HEK293 (cell line): Measurements from ENCODE around the genes TMEM131L and RBM46.

DNA sequence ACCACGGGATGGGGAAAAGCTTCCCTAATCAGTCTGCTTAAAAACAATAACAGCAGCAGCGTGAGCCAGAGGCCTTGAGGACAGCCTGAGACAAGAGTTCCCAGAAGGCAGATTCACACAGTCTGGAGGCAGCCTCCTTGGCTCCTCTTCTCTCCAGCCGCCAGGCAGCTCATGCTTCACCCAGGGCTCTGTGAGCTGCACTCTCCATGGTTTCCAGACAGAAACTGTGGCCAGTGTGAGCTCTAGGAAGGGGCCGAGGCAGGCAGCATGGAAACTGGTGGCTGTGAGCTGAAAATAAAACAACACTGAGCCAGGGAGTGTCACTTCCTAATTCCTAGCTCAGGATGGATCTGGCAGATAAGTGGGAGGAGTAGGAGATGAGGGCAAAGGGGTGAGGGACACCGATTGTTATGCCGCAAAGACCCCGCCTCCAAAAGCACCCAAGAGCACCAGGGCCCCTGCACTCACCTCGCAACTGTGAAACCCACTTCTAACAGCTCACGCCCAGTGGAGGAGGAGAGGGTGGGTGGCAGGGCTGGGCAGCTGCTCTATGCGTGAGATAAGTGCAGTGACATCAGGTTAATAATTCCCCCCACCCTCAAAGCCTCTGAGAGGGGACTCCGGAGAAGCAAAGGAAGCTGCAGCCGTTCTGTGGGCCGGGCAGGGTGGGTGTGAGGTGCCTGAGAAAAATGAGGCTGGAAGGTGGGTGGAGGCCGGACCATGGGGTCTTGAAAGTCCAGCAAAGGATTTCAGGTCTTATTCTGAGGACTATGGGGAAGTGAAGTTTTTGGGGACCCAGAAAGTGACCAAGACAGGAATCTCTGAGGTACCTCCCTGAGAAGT, 69.9 kb downstream of the FHDC1 start:
- PRO-cap, result no peak
- RRBS, 2 experiments, result 85 to 90% methylated on average over 2 to 4 of the region's 14 CpGs

- PRO-cap, result no peak
- RRBS, 2 experiments, result no CpG with 5 or more reads among the region's 11 CpGs
These were observed 72.6 kb downstream of the FHDC1 start for GRCh38 chr4:153008613-153009143.

- PRO-cap, result unidirectional peak, plus-strand start at chr4:153249007; bidirectional peak, plus-strand start at chr4:153249420, minus-strand start at chr4:153249243; bidirectional peak, plus-strand start at chr4:153249563, minus-strand start at chr4:153249608
- RRBS, 2 experiments, result 2 to 3% methylated on average over 9 to 14 of the region's 55 CpGs
These were observed 44.9 kb downstream of the TRIM2 start for GRCh38 chr4:153248720-153250043.

DNA sequence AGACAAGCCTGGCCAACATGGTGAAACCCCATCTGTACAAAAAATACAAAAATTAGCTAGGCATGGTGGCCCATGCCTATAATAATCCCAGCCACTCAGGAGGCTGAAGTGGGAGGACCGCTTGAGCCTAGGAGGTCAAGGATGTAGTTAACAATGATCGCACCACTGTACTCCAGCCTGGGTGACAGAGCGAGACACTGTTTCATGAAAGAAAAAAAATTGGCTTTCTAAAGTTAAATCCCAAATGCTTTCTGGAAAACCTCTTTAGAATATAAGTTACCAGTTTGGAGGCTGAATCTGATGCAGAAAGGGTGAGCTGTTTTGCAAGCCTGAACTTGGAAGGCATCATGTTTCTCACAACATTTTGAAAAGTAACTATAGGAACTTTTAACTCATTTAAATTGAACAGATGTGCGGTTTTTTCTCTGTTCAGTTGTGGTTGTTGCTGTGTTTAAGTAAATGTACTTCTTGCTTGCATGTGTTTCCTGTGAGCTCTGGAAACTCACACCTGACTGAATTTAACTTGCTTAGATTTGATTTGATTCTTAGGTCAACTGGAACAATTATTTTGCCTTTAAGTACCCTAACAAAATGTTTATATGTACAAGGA, 39.8 kb upstream of the TMEM131L start:
- PRO-cap, result no peak
- RRBS, 2 experiments, result no CpG with 5 or more reads among the region's 4 CpGs

GRCh38 chr4:153429160-153429644, 37.0 kb upstream of the TMEM131L start:
- PRO-cap, result no peak
- RRBS, 2 experiments, result no CpG with 5 or more reads among the region's 2 CpGs

DNA sequence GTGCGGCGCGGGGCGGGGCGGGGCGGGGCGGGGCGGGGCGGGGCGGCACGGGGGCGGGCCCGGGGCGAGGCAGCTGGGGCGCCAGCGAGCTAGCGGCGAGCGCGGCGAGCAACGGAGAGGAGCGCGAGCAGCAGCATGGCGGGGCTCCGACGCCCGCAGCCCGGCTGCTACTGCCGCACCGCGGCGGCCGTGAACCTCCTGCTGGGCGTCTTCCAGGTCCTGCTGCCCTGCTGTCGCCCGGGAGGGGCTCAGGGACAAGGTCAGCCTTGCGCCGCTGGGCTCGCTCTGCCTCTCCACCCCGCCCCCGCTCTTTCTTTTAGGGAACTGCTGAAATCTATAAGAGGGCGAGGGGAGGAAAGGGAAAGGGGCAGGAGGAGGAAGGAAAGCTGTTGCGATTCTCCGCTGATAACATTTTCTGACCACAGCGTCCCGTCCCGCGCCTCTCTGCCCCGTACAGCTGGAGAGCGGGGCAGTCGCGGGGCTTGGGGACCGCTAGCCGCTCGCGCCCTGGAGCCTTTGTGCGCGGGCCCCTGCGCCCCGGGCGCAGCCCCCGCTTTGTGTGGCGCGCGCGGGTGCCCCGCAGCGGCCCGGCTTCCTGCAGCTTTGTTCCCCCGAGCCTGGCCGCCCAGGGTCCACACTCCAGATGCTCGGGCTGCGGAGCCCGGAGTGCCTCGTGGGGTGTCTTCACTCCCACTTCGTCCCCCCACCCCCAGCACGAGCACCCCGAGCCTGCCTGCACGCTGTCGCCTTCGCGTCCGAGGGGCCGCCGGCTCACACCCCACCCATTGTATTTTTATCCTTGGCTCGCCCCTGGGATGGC, at the start of gene TMEM131L:
TMEM131L (plus strand) TSS at position 98 of the 820 bp plus-strand sequence.
- PRO-cap, result bidirectional peak, plus-strand start at position 98 of the sequence, minus-strand start outside the sequence
- RRBS, 2 experiments, result under 1 to 2% methylated on average over 35 to 48 of the region's 87 CpGs

DNA sequence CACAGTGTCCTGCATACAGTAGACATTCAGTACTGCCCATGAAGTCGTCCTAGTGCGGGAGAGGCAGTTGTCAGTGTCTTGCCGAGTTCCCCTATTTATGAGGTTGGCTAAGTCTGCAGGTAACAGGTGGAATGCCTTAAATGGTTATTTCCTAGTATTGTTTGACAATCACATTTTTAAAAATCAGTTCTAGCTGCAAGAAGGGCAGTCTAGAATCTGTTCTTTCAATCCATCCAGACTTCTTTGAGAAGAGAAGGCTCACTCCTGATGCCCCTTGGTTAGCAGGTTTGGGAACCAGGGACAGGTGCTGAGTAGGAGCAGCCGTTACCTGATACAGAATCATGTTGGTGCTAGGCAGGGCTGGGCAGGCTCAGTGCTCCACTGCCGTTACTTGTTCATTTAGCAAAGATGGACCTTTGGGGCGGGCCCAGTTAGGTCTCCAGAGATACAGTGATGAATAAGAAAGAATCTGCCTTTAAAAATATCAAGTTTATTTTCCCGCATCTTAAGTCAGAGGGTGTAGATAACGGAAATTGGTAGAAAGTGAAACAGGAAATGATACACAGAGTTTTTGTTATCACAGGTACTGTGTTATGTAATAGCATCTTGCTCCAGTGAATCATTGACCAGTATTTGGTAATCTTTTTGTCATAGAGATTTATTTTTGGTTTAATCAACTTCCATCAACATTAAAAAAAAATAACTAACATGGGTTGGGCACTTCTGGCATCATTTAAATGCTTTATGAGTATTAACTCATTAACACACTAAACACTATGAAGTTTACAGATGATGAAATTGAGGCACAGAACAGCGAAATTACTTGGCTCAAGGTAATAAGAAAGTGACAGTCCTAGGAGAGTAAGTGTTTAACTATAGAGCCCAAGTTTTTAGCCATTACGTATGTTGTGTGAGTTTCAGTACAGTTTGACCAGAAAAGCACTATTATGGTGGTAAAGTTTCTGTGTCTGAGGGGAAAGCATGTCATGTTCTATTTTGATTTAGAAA, 5.5 kb downstream of the TMEM131L start:
- PRO-cap, result no peak
- RRBS, 2 experiments, result no CpG with 5 or more reads among the region's 10 CpGs

- PRO-cap, result no peak
- RRBS, 2 experiments, result no CpG with 5 or more reads among the region's 7 CpGs
These were observed 145.6 kb upstream of the SFRP2 start for GRCh38 chr4:153934216-153935152.

DNA sequence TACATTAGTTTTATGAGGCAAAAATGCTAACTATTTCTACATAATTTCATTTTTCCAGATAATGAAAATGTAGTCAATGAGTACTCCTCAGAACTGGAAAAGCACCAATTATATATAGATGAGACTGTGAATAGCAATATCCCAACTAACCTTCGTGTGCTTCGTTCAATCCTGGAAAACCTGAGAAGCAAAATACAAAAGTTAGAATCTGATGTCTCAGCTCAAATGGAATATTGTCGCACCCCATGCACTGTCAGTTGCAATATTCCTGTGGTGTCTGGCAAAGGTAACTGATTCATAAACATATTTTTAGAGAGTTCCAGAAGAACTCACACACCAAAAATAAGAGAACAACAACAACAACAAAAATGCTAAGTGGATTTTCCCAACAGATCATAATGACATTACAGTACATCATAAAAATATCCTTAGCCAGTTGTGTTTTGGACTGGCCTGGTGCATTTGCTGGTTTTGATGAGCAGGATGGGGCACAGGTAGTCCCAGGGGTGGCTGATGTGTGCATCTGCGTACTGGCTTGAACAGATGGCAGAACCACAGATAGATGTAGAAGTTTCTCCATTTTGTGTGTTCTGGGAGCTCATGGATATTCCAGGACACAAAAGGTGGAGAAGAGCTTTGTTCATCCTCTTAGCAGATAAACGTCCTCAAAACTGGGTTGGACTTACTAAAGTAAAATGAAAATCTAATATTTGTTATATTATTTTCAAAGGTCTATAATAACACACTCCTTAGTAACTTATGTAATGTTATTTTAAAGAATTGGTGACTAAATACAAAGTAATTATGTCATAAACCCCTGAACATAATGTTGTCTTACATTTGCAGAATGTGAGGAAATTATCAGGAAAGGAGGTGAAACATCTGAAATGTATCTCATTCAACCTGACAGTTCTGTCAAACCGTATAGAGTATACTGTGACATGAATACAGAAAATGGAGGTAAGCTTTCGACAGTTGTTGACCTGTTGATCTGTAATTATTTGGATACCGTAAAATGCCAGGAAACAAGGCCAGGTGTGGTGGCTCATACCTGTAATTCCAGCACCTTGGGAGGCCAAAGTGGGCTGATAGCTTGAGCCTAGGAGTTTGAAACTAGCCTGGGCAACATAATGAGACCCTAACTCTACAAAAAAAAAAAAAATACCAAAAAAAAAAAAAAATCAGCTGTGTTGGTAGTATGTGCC, 5.1 kb downstream of the FGB start:
- PRO-cap, result no peak
- RRBS, 2 experiments, result no CpG with 5 or more reads among the region's 8 CpGs

DNA sequence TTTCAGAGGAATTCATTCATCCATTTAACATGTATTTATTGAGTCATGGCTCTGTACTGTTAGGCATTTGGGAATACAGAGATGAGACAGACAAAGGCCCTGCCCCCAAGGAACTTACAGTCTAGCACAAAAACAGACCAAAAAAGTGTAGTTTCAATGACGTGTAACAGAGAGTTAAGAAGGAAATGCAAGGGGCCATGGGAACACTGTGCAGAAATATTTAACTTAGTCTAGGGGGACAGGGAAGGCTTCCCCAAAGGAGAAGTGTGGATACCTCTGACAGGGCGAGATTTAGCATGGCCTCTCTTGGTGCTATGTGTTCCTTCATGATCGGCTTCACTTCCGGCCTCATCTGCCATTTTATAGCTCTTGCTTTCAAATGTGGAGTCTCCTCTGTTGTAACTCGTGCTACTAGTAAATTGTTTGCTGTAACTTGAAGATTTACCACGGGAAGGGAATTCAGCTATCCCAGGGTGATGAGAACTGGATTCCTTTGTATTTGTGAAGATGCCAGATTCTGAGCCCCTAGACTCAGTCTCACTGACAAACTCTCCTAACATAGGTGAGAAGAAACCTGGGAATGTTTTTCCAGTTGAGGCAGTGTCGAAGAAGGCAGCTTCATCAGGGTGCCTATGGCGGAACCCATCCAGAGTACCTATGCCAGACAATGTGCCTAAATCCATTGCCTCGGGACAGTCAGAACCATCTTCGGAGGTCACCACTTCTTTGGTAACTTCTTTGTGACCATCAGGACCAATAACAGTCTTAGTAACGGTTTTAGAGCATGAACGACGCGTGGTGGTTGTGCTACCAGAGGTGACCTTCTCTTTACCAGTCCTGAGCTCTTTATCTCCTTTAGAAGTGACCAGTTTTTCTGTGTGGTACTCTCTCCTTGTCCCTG, 5.0 kb downstream of the FGA start:
- PRO-cap, result no peak
- RRBS, 2 experiments, result no CpG with 5 or more reads among the region's 14 CpGs

DNA sequence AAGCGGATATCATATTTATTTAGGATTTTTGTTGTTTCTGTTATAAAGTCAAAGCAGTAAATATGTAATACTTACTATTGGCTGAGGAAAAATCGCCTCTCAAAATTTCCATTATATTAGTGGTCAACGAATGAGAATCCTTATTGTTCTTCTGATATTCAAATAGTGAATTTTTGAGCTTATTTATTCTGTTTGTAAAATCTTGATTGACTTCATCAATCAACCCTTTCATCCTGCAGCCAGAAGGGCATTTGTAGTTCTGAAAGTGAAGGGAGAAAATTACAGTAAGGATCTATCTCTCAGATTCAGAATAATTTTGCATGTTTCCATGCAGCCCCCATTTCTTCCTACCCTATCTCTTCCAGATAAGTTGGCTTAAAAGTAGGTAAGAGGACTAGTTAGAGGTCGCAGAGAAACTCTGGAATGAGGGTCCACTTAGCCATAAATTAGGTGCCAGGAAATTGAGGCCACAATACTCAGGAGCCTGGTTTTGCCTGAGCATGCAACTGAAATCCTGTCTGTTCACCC, 1.8 kb downstream of the FGA start:
- PRO-cap, result no peak
- RRBS, 2 experiments, result no CpG with 5 or more reads among the region's 4 CpGs

DNA sequence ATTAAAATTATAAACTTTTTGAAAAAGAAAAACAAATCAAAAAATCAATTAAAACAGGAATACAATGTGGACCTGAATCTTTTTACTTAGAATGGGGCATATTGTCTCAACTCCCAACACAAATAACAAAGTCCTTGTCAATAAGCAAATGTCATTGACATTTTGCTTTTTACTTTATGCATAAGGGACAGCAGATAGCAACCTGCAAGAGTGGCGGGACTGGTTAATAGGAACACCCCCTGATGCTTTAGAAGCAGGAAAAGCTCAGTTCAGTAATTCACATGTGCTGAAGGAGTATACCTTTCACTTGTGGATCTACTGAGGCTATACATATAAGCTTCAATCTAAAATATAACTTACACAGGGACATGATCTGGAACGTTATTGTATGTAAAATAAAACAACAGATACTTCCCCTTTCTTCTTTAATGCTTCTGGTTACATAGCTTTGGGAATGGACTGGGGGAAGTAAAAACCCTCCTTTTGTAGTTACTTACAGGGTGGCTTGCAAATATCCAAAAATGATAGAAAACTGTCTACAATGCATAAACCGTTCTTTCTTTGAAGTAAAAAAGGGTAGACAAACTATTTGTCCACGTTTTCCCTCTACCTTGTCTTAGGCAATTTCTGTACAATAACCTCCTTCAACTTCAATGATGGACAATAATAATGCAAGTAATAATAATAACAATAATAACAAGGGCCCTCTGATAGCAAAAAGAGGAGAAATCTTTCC, 1.9 kb downstream of the FGG start:
- PRO-cap, result no peak
- RRBS, 2 experiments, result no CpG with 5 or more reads among the region's 4 CpGs

DNA sequence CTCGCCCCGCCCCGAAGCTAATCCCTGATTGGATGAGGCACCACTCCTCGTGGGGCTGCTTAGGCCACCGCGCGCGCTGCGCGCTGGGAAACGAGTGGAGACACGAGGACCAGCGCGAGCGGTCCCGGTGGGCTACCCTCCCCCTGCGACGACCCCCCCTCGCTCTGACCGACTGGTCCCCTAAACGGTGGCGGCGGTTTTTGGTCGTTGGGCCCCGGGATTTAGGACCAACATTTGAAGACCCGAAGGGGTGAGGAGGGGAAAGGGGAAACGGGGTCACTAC, at the start of gene RBM46:
RBM46 (plus strand) TSS at position 86 of the 283 bp plus-strand sequence.
- PRO-cap, result no peak
- RRBS, 2 experiments, result 70 to 82% methylated on average over 9 of the region's 27 CpGs

DNA sequence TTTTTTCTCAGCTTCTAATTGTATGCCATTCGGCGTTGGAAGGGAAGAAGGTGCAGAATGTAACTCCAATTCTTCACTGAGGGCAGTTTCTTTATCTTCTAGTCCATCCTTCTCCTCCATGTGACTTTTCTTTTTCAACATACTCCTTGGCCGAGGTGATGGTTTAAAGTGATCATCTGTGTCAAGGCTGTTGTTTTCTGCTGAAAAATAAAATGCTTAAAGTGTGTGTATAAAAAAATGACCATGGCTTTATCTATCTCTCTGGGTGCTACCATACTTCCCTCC, 8.2 kb downstream of the MAP9 start:
- PRO-cap, result no peak
- RRBS, 2 experiments, result no CpG with 5 or more reads among the region's 3 CpGs

DNA sequence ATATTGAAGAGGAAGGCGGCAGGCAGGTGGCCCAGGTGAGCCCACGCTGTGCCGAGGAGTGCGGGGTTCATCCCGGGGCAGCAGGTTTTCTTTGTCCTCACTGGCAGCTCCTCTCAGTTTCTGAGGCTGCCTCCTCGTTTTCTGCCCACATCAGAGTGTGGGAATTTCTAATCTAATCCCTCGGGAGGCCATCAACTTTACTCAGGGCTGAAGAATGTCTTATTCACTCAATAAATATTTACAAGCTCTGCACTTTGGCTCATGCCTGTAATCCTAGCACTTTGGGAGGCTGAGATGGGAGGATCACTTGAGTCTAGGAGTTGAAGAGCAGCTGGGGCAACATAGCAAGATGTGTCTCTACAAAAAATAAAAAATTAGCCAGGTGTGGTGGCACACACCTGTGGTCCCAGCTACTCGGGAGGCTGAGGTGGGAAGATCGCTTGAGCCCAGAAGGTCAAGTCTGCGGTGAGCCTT, 16.1 kb upstream of the MAP9 start:
- PRO-cap, result no peak
- RRBS, 2 experiments, result no CpG with 5 or more reads among the region's 10 CpGs

DNA sequence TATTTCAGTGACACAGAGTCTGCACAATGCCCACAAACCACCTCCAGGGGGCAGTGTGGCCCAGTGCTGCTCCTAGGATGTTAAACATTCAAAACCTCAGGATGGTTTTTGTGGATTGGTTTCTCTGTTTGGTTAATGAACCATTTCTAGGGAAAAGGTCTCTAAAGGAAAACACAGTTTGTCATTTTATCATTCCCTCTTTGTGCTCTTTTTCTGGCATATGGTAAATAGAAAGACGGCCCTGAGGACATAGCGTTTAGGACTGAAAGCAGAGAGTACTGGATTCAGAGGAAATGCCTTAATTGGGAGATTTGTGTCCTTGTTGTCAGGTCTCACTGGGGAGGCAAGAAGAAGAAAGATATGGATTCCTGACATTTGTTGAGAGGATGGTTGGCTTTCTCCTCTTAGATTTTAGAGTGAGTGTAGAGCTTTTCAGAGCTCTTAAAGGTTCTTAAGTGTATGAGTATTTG, 65.7 kb upstream of the MAP9 start:
- PRO-cap, result no peak
- RRBS, 2 experiments, result no CpG with 5 or more reads among the region's 2 CpGs

- PRO-cap, result no peak
- RRBS, 2 experiments, result no CpG with 5 or more reads among the region's 3 CpGs
These were observed 122.2 kb upstream of the GUCY1A1 start for GRCh38 chr4:155544396-155544817.

GRCh38 chr4:155789437-155789856, 30.6 kb downstream of the GUCY1B1 start:
- PRO-cap, result no peak
- RRBS, 2 experiments, result no CpG with 5 or more reads among the region's 6 CpGs

DNA sequence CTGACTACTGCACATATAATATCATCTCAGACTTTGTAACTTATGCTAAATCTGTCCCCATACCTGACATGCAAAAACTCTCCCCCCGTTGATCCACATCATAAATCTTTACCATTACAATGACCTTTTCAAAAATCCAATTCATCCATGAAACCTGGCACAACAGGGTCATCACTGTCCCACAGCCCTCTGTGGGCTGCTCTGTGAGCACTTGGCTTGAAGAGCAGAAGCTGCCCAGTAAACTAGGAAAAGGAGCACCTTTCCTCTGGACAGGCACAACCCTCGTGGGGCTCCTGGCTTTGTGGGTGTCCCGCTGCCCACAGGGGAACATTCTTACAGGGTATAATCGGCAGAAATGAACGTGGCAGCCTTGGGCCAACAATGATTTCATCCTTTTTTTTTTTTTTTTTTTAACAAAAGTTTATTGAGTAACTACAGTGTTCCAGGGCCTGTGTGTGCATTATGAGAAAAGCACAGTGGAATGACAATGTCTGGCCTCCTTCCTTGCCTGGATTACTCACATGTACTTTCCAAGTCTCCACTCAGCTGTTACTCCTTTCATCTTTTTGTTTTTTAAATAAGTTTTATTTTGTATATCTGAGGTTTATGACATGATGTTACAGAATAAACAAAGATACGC, 197.2 kb downstream of the PDGFC start:
- PRO-cap, result no peak
- RRBS, 2 experiments, result no CpG with 5 or more reads among the region's 6 CpGs

DNA sequence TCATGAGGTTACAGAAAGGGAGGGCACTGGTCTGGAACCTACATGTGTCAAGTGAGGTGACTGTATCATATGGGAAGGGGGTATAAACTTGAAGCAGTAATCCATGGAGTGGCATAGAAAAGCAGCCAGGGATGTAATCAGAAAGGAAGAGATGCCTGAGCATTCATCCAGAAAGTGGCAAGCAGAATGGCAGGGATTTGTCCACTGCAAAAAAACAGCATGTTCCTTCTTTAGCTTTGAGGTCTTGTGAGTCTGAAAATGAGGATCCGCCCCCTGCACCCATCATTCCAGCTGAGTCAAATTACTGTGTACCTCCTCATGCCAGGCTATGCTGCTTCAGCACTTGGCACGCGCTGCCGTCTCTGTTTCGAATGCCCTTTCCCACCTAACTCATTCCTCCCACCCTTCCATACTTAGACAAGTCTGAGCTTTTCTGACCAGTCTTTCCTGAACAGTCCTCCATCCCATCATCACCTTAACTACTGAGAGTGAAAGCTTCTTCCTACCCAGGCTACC, 81.5 kb downstream of the PDGFC start:
- PRO-cap, result no peak
- RRBS, 2 experiments, result no CpG with 5 or more reads among the region's 5 CpGs